NB4 (cell line): ENCODE measurements around a stretch of chr22.

- RRBS = 100% methylated on average over 2 of the region's 11 CpGs
Observed at GRCh38 chr22:32232817-32233301, 22.3 kb downstream of the SLC5A4 start.

- RRBS = no CpG with 5 or more reads among the region's 19 CpGs
Observed at GRCh38 chr22:32360068-32360758, 2.5 kb downstream of the RFPL3 start.

DNA sequence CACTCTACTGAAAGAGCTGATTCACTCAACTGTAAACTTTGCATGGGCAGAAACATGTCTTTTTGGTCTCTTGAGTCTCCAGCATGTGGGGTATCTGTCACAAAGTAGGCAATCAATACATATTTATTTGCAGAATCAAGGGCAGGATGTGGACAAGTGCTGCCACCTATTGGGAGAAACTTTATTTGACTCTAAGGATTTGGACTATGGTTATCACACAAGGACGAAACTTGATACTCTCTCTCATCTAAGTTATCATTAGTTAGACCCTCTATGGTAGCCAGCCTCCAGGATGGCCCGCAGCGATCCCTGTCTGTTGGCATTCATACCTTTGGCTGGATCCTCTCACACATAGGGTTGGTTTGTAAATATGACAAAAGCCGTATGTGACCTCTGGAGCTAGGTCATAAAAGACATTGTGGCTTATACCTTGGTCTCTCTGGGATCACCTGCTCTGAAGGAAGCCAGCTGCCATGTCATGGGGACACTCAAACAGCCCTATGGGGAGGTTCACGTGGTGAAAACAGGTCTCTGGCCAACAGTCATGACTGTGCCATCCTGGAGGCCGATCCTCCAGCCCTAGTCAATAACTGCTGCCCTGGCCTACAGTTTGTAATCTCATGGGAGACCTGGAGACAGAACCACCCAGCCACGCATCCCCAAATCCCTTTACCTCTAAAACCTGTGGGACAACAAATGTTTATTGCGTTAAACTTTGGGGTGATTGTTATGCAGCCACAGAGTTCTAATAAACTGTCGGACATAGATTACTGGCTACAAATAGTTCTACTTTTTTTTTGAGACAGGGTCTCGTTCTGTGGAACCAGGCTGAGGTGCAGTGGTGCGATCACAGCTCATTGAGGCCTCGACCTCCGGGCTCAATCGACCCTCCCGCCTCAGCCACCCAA lies 1.0 kb upstream of the FBXO7 start:
- RRBS = no CpG with 5 or more reads among the region's 15 CpGs

DNA sequence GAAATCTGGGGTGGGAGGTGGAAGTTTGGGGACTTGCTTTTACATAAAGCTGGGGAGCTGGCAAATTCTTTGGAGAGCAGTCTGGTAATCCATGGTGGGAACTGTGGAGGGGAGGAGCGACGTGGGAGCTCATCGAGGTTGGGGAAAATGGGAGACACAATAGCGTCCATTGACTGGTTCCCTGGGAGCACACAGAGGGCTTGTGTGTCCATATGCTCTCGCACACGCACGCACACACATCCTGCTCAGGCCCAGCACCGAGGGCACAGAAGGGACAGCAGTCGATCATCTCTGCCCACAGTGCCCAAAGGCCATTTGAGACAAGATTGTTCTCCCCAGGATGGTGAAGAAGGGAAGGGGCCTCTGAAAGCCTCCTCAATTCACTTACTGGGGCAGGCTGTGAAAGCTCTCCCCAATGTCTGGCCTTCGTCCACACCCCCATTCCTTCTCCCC lies 53.7 kb downstream of the FBXO7 start:
- RRBS = no CpG with 5 or more reads among the region's 10 CpGs

GRCh38 chr22:32558705-32559281 lies 84.2 kb downstream of the FBXO7 start:
- RRBS = no CpG with 5 or more reads among the region's 6 CpGs

DNA sequence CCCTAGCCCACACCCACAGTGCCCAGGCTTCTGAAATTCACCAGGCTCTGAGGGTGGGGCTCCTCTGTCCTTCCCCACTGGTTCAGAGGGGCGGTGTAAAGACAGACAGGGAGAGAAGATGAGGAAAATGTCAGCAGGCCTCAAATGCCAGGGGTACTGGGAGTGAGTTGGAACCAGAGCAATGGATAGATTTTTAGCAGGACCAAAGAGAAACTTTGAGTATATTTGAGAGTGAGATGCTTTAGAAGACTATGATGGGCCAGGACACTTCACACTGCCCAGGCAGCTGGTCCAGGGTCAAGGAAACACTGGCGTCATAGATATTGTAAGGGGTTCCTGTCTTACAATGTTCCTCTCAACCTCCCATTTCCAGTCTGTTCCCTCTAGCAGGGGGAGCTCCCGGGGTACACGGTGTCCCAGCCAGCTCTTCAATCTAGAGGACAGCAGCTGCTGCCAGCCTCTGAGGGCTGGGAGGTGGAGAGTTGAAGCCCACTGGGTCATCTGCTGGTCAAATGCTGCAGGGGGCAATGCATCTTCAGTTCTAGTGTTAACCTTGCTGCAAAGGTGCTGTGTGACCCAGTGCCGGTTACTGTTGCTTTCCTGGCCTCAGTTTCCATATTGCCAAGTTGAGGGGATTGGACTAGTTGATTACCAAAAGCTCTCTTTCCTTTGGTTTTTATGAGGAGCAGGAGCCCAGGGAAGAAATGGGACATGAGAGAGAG lies 40.7 kb upstream of the TIMP3 start:
- RRBS = no CpG with 5 or more reads among the region's 5 CpGs

DNA sequence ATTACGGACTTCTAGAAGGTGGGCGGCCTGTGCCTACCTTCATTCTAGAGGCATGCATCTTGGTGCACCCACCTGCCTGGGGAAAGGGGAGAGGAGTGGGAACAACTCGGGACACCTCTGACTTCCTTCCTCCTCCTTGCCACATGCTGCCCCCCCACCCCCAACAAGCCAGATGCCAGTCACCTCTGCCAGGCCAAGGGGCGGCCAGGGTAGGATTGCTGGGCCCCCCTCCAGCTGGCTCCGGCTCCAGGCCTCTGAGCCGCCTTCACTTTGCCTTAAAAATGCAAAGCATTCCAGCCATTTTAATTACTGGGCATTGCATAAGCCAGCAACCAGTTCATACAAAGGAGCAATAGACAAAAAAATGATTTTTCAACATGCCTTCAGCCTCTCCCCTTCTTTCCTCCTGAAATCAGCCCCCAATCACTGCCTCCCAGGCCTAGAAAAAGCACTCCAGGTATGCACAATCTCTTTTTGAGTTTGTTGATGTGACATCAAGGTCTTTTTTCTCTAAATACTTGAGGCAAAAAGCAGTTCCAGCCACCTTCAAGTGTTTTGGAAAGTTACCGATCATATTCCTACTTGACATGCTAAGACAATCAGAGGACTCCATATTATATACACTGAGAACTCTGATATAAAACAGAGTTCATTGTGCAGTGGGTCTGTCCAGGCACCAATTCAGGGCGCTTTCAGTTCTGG lies 12.5 kb upstream of the TIMP3 start:
- RRBS = no CpG with 5 or more reads among the region's 8 CpGs

DNA sequence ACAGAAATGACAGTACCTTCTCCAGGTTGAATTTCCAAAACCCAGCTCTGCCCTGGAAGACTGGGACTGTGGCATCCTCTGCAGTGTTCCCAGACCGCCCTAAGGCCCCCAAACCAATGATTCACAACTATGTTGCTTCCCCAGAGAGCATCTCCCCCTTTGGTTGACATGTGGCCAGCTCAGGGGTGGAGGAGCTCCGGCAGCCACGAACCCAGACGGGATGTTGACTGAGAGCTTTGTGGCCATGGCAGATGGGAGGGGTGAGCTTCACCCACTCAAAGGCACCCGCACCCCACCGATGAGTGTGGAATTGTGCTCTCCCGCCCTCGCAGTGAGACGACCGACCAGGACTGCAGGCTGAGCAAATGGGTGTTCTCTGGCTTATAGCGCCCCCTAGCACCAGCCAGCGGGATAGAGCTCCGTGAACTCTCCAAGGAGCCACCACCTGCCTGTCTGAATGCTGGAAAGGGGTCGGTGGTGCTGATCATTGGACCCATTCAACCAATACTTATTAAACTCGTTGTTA lies 4.7 kb upstream of the TIMP3 start:
- RRBS = no CpG with 5 or more reads among the region's 15 CpGs

- RRBS = no CpG with 5 or more reads among the region's 7 CpGs
Observed at GRCh38 chr22:32800593-32801228, 794 bp upstream of the TIMP3 start.

- RRBS = no CpG with 5 or more reads among the region's 4 CpGs
Observed at GRCh38 chr22:32808118-32808564, 6.6 kb downstream of the TIMP3 start.

DNA sequence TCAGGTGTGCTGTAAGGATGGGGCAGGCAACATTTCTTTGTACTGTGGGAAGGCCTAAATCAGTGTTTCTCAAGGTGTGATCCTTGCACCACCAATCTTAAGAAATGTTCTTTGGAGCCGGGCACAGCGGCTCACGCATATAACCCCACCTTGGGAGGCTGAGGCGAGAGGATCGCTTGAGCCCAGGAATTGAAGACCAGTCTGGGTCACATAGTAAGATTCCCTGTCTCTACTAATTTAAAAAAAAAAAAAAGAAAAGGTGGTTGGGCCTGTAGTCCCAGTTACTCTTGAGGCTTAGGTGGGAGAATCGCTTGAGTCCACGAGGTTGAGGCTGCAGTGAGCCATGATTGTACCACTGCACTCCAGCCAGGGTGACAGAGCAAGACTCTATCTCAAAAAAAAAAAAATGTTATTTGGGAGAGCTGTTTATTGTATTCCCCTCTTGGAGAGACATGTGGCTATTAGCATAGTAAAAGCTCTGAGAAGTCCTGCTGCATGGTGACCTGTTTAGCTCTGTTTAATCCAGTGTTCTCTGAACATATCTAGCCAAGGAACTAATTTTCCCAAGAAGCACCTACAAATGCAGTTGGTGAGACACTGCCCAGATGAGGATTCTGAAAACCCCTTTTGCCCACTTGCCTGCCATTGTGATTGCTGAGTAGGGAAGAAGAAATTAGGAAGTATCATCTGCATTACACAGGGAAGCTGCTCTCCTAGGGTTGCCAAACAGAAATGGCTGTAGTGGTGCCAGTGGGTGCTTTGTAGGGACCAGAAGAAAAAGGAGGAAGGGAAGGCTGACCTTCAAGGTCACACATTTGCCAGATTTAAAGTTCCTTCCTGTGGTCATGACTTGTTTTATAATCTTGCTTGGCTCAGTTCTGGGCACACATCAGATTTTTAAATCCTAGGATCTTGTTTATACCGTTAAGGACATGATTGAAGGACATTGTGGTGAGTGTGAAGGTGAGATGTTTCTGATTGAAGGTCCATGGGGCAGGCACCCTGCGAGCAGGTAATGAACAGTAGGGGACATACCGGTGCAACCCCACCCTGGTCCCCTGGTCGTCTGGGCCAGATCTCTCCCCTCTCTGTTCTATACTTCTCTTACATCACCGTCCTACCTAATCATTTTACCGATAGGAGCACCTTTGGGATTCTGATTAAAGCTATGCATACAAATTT lies 15.7 kb downstream of the TIMP3 start:
- RRBS = no CpG with 5 or more reads among the region's 13 CpGs

DNA sequence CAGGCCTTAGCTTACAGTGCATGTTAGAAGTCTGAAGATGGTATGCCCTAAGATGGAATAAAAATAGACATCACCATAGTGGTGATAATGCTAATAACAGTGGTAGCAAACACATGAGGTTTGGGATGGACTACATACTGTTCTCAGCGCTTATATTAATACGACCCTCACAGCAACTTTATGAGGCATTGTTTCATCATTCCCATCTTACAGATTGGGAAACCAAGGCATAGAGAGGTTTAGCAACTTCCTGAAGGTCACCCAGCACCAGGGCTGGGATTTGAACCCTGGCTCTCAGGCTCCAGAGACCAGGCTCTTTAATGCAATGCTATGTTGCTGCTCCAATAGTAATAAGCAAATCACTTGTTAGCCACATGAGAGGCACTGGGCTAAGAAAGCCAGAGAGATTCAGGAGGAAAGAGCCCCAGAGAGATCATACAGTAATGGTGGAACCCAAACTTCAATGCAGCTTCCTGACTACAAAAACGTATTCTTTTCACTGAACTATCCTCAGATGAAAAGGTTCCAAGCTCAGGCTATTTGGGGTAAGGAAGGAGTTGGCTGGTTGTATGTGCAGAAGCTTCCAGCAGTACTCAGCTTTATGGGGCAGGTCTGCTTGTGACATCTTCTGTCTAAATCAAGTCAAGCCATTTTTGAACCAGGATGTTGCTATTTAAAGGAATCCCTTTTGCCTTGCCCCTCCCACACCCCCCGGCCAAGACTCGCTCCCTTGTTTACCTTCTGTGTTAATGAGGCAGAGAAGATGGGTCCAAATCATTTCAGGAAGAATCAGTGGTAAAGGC lies 45.1 kb downstream of the TIMP3 start:
- RRBS = no CpG with 5 or more reads among the region's 5 CpGs

DNA sequence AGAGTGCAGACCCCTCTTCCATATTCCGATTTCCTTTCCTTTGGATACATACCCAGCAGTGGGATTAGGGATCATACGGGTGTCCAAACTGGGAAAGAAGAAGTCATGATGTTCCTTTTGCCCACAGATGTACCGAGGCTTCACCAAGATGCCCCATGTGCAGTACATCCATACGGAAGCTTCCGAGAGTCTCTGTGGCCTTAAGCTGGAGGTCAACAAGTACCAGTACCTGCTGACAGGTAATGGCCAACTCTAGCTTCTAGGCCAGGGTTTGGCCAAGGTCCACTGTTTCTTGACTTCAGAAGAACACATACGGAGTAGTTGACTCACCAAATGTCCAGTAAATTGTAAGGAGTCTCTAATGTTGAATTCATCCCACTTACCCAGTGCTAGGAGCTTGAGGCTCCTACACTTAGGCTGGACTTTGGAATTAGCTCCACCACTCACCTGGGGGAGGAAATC lies 55.6 kb downstream of the TIMP3 start:
- RRBS = no CpG with 5 or more reads among the region's 6 CpGs

GRCh38 chr22:32861740-32862868 lies 60.6 kb downstream of the TIMP3 start:
- RRBS = no CpG with 5 or more reads among the region's 10 CpGs

GRCh38 chr22:32991735-32992251 lies 66.4 kb downstream of the SYN3 start:
- RRBS = no CpG with 5 or more reads among the region's 8 CpGs

DNA sequence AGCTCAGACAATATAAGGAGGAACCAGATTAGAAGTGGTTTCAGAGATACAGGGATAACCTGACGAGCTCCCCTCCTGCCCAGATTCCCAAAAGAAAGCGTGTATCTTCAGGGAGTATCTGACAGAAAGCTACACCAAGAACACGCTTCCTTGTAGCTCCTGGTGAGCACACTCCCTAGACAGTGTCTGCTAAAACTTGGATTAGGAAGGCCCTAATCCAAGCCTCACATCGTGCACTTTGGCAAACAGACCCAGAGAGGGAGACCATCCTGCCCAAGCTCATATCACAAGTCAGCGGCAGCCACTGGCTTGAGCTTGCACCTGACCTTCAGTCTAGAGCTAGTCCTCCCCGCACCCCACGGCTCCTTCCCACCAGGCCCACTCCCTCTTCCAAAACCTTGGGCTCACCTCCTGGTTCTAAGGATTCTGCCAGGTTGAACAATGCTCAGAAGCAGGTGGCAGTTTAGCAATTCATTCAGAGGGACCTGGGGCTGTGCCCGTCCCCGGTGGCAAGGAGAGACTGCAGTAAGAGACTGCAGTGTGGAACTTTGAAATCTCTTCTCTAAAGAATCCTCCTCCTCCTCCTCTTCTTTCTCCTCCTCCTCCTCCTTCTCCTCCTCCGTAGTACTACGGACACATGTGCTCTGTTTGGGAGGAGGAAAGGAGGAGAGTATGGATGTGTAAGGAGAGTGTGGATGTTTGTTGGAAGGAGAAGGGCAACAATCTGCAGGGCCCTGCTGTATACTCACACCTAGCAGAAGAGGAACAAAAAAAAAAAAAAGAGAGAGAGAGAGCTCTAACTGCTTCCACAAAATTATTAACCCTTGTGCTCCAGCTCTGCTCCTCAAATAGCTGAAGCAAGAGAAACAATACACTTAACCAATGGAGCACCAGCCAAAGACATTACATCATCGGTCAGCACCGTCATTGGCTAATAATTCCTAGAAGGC lies 6.1 kb downstream of the SYN3 start:
- RRBS = no CpG with 5 or more reads among the region's 13 CpGs

DNA sequence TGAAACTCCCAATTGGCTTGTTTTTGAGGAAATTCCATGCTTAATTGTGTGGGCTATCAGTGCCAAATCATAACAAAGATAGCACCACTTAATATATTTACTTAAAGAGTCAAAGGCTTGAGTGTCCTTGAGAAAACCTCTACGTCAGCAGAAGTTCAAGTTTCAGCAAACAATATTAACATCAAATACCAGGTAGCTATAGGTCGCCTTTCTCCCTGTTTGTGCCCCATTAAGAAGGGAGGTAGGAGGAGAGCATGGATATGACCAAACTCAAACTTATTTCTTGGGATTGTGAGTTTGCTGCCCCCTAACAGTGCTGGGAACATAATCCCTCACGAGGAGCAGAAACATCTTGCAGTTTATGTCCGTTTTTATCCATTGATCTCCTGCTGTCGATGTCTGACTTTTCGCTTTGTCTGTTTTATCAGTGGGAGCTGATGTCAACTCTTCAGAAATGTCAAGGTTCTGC lies 105.7 kb upstream of the SYN3 start:
- RRBS = no CpG with 5 or more reads among the region's 6 CpGs

GRCh38 chr22:33302635-33303111 lies 244.5 kb upstream of the SYN3 start:
- RRBS = no CpG with 5 or more reads among the region's 9 CpGs

DNA sequence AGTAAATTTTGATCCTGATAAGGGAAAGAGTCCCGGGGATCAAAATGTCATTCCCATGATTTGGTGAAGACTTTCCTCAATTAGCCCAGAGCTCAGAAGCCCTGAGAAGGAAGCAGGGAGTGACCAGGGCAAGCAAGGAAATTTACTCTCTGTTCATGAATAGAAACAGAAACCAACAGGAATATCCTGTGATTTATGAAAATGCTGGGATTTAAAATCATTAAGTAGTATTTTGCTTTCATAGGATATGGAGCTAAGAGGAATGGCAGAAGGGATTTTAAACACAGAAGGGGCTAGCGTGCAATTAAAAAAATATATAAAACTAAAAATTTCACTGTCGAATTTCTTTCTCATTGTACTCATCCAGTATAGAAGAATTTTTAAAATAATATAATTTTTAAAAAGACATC lies 356.5 kb downstream of the LARGE1 start:
- RRBS = no CpG with 5 or more reads among the region's 3 CpGs